ENCODE measurements around the genes BLNK, DNTT and FRAT2.

DNA sequence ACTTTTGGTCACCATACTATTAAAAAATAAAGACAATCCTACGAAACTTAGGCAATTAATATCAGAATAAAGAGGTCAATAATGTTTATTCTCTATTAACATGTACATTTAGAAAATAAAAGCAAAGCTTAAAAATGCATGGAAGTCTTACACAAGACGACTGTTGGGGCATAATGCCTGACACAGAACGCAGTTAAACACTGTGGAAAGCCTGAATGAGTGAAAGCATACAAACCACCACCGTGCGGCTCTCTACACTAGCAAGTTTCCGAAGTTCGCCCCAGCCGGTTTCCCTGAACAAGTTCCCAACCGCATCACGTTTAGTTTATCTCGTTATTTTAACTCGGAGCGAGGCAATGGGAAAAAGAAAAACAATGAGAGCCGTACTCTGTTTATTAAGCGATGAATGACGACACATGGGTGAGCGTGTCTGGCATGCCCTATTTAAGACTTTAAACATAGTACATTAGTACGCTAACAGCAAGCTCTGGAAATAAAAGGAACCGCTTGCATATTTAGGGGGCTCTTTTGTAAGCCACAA is 809 bp upstream of the CC2D2B start:
- RRBS, result no CpG with 5 or more reads among the region's 19 CpGs

DNA sequence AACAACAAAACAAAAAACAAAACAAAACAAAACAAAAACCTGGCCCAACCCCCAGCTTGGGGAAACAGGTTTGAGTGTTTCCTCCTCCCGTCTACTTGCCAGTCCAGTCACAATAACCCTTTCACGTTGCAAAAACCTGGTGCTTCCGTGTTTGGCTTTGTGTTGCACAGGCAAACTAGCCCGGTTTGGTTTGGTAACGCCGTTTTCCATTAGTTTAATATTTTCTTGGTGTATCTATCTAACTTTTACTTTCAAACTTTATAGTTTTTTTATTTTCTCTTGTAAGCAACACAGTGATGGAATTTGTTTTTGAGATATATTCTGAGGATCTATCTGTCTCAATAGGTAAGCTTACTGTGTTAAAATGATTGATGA is 11.0 kb upstream of the ZNF518A start:
- RRBS, result no CpG with 5 or more reads among the region's 6 CpGs

GRCh38 chr10:96271309-96272088 is at the start of gene BLNK:
Gene BLNK (minus strand): TSS chr10:96271569.
- RRBS, result no CpG with 5 or more reads among the region's 9 CpGs

GRCh38 chr10:96279257-96279588 is 7.9 kb upstream of the BLNK start:
- RRBS, result no CpG with 5 or more reads among the region's 3 CpGs

DNA sequence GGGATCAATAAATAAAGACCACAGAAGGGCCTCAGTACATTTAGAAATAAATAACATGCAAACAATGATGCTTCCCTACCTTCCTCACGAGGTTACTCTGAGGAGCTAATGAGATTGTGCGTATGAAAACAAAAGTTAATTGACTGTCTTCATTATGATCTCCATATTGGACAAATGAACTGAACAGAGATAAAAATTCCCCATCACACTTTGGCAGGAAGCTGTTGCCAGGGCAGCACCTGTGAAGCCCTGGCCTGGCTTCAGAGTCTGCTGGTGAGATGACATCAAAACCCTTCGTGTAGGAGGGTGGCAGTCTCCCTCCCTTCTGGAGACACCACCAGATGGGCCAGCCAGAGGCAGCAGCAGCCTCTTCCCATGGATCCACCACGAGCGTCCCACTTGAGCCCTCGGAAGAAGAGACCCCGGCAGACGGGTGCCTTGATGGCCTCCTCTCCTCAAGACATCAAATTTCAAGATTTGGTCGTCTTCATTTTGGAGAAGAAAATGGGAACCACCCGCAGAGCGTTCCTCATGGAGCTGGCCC is at the start of gene DNTT:
Gene DNTT (plus strand): TSS at position 312 of the 544 bp plus-strand sequence.
- RRBS, result no CpG with 5 or more reads among the region's 11 CpGs

GRCh38 chr10:96374642-96374914 is 15.8 kb upstream of the OPALIN start:
- RRBS, result no CpG with 5 or more reads among the region's 8 CpGs

DNA sequence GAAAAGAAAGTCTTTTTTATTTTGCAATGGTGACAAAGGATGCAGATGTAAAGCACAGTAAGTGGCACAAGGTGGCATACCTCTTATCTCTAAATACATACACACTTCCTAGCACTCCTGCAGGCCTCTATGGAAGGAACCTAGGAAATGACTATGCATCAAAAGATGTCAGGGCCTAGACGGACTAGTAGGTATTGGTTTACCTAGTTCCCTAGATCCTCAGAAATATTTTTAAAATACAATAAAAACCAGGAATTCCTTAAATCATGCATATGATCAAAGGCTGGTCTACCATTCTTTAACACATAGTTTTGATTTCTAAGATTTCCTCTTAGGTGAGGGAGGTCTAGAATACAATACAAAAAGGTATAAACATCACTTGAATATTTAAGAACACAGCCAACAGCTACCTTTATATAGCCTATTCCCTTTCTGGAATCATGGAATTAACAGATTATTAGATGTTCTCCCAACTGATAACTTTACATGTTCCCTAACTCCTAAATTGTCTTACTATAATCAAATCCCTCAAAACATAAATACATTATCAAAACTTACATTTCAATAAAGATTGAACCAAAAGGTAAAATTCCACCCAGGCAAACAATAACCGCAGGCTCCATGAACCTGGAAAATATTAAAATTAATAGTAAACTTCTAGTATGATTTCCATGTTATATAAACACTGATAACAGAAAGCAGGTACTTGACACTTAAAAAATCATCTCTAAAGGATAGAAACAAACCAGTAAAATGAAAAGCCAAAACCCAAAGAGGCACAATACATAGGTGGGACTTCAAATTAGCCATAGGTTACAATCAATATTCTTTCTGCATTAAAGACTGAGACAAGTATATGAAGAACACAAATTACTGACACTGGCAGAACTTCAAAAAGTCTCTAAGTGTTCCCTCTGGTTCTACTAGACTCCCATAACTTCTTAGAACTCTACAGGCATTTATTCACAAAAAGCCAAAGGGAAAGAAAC is 16.6 kb upstream of the TLL2 start:
- RRBS, result no CpG with 5 or more reads among the region's 2 CpGs

- RRBS, result no CpG with 5 or more reads among the region's 2 CpGs
Observed at GRCh38 chr10:96531041-96531670, 17.4 kb upstream of the TLL2 start.

GRCh38 chr10:96545825-96546904 is 32.4 kb upstream of the TLL2 start:
- RRBS, result no CpG with 5 or more reads among the region's 7 CpGs

DNA sequence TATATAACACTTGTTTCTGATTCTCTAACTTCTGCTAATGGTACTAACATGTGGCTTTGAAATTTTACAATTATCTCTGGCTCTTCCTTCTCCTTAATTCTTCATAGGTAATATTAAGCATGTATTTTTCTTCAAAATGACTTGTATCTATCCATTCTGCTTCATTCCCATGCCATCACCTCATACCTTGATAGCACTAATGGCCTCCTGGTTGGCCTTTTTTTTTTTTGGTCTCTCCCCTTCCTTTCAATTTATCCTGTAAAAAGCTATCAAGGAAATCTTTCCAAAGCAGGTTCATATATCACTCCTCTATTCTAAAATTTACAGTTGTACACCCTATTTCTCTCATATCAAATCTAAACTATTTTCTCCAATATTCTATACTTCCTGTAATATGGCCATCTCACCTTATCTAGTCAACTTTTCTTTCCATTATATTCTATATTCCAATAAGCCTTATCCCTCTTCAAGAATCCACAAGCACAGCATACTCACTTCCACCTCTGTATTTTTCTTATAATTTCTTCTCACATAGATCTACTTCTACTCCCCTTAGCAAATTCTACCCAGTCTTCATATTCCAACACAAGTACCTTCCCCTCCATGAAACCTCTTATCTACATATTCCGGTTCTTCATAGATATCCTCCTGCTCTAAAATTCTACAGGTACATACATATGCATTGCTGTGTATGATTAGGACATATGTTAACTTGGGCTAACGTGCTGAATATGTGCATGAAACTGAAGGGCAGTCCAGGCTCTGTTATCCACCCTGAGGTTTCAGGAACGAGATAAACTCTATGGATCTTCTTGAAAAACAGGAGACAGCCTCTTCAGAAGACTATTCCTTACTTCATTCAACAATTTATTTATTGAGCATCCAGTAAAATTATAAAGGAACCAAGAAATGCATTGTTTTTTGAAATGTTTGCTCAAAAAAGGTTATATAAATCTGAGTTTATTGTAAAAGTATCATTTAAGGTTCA is 31.7 kb downstream of the TM9SF3 start:
- RRBS, result no CpG with 5 or more reads among the region's 3 CpGs

DNA sequence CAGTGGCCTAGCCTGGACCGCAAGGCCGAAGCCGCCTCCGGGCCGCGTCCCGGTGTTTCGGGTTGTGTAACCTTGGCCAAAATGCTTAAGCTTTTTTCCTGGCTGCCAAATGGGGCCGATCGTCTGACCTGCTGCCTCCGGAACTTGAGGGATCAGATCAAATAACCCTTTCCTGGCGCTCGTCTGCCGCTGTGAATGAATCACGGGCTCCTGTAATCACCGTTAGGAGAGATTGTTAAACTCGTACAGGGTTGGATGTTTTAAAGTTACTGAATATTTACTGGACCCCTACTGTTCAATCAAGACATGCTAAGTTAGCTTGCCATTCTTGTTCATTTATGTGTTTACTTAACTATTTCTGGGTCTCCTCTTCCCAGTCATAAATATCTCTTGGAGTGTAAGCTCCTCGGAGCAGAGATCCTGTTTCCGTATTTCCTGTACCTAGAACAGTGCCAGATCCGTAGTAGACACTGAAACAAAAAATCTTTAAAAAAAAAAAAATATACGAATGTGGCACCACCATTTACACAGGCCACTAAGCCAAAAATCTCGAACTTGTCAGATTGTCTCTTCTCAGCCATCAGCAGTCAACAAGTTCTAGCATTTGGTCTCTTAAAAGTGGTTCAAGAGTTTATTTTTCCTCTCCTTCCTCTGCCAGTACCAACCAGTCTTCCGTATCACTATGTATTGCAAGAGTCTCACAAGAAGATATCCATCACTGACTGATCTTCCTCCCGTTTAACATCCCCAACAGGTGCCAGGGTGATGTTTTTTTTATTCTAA is 627 bp upstream of the TM9SF3 start:
- RRBS, result 1% methylated on average over 9 of the region's 24 CpGs

- RRBS, result no CpG with 5 or more reads among the region's 1 CpG
Observed at GRCh38 chr10:96663740-96664225, 56.5 kb downstream of the PIK3AP1 start.

GRCh38 chr10:96699327-96700064 is 20.8 kb downstream of the PIK3AP1 start:
- RRBS, result no CpG with 5 or more reads among the region's 4 CpGs

- RRBS, result no CpG with 5 or more reads among the region's 9 CpGs
Observed at GRCh38 chr10:96740664-96741405, 20.5 kb upstream of the PIK3AP1 start.

DNA sequence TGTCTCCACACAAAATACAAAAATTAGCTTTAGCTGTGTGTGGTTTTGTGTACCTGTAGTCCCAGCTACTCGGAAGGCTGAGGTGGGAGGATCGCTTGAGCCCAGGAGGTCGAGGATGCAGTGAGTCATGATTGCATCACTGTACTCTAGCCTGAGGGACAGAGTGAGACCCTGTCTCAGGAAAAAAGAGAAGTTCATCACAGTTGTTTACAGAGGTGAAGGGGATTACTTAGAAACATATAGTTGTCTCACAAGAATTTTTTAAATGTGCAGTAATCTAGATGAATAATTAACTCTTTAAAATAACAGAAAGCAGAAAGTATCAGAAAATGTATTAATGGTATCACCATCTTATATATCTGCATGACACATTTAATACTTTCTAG is 8.9 kb downstream of the LCOR start:
- RRBS, result no CpG with 5 or more reads among the region's 3 CpGs

DNA sequence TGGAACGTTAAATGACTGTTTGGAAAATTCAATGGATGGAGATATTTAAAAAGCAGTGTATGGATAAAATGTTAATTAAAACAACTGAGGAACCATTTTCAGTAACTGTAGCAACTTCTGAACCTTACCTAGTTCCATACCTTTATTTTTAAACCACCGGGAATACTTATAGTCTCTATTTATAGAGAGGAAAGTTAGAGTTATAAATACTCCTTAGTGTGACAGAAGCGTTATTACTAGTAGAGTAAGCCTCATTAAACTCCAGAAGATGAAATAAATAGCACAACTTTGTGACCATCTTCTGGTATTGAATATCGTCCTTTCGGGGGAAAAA is 114.9 kb downstream of the LCOR start:
- RRBS, result no CpG with 5 or more reads among the region's 5 CpGs

DNA sequence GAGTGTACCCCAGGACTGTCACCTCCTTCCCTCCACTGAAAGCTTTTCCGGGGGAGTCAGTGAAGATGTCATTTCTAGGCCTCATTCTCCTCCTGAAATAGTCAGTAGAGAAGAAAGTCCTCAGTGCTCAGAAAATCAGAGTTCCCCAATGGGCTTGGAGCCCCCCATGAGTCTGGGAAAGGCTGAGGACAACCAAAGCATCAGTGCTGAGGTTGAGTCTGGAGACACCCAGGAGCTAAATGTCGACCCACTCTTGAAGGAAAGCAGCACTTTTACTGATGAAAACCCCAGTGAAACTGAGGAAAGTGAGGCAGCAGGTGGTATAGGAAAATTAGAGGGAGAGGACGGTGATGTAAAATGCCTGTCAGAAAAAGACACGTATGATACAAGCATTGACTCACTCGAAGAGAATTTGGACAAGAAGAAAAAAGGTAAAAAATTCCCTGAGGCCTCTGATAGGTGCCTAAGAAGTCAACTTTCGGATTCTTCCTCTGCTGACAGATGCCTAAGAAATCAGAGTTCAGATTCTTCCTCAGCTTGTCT is 150.4 kb downstream of the LCOR start:
- RRBS, result no CpG with 5 or more reads among the region's 6 CpGs

DNA sequence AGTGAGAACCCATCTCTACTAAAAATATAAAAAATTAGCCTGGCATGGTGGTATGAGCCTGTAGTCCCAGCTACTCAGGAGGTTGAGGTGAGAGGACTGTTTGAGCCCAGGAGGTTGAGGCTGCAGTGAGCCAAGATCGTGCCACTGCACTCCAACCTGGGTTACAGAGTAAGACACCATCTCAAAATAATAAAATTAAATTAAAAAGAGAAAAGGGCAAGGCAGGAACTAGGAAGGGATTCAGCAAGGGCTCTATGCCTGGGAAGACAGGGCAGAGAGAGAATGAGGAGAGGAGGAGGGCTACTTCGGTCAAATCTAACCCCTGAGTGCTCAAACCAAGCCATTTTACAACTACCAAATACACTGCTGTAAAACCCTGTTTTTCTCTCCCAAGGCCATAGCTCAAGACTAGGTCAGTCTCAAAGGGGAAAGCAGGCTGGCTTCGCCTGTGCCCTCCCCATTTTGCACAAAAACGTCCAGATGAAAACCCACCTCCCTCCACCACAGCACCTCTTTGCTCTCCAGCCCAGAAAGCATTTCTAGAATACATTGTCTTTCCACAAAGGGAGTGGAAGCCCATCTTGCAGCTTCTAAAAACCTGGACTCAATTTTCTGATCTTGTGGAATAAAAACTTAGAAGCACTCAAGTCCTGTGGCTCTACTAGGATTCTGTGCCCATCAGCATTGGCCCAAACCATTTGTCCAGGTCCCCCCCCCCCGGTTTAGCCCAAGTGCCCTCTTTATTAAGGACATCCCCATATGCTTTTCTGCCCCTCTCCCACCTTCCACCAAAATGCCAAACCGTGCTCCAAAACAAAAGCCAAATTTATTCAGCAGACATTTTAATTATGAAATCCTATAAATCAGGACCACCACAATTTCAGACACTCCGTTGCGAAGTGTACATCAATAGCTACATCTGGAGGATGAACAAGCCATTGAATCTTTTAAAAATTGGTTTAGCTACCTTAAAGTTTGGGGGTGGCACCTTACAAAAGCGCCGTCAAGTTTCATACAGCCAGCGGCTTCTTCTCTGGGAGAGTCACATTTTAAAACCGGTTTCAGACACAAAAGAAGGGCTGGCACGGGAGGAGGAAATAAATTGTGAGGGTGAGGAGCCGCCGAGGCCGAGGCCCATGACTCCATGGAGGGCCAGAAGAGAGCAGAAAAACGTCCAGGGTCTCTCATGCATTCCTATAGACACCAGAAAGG is 2.4 kb downstream of the FRAT2 start:
- RRBS, result no CpG with 5 or more reads among the region's 17 CpGs

DNA sequence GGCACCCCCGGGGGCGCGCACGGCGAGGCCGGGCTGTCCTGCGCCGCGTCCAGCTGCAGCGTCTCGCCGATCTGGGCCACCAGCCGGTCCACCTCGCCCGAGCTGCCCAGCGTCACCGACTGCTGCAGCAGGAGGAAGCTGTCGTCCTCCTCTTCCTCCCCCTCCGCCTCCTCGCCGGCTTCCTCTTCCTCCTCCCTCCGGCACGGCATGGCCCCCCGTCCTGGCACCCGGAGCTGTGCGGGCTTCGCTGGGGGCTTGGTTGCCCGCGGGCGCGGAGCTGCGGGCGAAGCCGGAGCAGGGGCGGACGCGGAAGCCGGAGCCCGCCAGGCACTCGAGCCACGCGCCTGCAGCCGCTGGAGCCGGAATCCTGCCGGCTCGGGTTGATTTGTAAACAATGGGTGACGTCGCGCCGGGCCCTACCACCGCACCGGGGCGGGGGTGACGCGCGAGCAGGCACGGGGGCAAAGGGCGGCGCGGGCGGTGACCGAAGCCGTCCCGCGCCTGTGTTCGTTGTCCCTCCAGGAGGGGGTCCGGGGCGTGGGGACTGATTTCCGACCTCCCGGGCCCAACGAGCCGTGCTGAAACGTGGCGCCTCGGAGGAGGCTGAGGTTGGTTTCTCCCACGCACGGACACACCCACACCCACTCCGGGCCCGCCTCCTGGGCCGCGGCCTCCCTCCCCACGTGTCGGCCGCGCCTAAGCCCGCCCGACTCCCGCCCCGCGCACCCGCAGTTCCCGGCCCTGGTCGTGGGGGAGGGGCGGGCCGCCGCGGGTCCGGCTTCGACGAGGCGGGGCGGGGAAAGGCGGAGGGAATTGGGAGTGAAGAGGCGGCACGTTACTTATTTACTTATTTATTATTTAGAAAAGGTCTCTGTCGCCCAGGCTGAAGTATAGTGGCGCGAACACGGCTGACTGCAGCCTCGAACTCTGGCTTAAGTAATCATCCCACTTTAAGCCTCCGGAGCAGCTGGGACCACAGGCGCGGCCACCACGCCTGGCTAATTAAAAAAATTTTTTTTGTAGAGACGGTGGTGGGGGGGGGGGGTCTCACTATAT is at the start of gene FRAT2:
Gene FRAT2 (minus strand): TSS at position 366 of the 1,056 bp plus-strand sequence.
- RRBS, result 1% methylated on average over 41 of the region's 115 CpGs

GRCh38 chr10:97368797-97369273 is 32.3 kb downstream of the RRP12 start:
- RRBS, result no CpG with 5 or more reads among the region's 3 CpGs

All from CMK (cell line).